Mesenchymal stem cell of adipose (primary cell): ENCODE measurements around a stretch of chr13.

- CAGE, long polyA plus RNA, result no peak
Observed at GRCh38 chr13:64075175-64076336, 242.7 kb upstream of the ENSG00000285566 start.

- CAGE, long polyA plus RNA, result no peak
Observed at GRCh38 chr13:64078640-64078934, 245.7 kb upstream of the ENSG00000285566 start.

GRCh38 chr13:66622385-66623034 is 607.6 kb downstream of the PCDH9 start:
- CAGE, long polyA plus RNA, result no peak

GRCh38 chr13:66665908-66666474 is 564.1 kb downstream of the PCDH9 start:
- CAGE, long polyA plus RNA, result no peak

- CAGE, long polyA plus RNA, result no peak
Observed at GRCh38 chr13:66825009-66825340, 405.2 kb downstream of the PCDH9 start.

GRCh38 chr13:69221481-69222058 is 886.7 kb downstream of the KLHL1 start:
- CAGE, long polyA plus RNA, result no peak

DNA sequence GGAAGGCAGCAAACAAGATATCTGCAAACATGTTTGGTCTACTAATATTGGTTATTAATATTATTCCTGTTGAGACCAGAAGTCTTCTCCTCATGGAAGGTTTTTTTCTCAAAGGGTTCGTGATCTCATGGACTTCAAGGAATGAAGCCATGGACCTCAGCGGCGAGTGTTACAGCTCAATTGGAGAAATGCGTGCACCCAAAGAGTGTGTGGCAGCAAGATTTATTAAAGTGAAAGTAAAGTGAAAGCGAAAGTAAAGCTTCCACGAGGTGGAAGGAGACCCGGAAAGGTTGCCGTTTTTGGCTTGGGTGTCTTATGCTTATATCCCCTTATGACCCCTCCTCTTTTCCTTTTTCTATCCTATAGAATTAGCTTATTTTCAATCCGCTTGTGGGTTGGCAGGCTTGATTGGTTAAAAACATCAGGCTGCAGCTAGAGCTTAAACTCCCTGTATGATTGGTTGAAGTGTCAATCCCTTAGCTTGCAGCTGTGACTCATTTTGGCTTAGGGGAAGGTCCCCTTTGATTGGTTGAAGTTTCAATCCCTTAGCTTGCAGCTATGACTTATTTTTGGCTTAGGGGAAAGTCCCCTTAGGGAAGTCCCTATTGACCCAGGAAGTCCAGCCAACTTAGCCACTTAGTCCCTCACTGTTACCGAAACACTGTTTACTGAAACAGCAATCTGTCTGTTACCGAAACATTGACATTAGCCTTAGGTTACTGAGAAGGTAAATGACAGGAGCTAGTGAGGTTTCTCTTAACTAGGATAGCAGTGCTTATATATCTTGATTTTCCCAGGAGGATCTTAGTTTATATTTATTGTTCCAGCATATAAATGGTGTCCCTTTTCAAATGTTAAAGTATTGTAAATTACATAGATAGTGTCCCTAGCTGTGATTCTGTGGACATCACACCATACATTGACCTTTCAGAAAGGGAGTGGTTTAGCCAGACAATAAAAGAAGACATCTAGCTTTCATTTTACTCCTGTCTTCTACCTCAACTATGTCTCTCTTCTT is 575.9 kb downstream of the DACH1 start:
- CAGE, long polyA plus RNA, result no peak

DNA sequence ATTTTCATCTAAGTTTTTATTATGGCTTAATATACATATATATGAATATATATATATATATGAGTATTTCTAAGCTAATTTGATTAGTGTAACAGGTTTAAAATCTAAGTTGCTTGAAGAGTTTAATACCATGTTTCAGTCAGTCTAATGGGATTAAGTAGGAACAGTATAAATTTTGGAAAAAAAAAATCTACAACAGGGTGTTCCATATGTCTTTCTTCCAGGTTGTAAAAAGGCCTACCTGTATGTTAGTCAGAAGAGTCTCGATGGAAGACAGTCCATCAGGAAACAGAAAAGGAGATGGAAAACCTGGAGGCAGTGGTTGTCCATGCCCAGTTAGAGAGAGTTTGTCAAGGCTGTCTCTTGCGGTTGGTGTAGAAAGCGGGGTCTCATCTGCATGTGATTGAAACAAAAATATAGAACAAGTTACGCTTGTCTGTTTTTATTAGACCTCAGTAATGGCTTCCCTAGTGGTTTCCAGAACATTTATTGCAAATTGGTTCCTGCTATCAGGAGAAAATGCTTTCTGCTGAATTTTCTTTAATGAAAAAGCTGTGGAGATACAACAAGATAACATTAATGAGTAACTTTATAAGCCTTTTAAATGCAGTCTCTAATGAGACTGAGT is 378.1 kb downstream of the DACH1 start:
- CAGE, long polyA plus RNA, result no peak

DNA sequence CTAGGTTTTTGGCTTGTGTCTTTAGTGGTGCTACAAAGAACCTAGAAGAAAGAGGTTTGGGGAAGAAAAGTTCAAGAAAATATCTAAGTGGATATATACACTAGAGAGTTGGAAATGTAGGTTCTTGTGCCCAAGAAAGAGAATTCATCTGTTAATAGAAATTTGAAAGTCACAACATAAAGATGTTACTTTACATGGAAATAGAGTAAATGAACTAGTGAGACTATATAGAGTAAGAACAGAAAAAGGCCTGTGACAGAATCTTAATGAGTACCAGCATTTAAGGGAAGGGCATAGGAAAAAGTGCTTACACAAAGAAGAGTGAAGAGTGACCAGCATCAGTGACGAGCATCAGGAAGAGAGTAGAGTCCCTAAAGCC is 78.8 kb upstream of the KLF5 start:
- CAGE, long polyA plus RNA, result no peak

DNA sequence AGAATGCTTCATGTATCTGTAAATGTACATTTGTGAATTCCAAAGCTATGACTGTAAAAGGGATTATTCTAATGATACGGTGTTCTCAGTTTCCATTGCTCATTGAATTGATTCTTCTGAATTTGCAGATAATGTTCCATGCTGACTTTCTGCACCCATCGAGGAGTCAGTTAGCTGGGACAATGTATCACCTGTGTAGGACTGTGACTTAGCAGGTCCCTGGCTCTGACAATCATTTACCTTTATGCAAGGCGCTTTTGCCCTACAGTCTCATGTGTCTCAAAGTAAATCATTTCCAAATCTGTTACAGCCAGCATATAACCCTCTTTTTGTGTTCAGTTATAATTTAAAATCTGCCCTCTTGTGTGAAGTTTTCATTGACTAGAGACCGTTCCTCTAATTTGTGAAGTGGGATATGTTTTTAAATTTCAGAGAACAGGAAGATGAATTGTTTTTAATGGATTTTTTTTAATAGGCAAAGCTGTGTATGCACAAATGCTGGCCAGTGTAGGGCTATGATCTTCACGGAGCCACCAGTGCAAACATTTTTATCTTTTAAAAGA is 267.1 kb downstream of the KLF5 start:
- CAGE, long polyA plus RNA, result no peak

DNA sequence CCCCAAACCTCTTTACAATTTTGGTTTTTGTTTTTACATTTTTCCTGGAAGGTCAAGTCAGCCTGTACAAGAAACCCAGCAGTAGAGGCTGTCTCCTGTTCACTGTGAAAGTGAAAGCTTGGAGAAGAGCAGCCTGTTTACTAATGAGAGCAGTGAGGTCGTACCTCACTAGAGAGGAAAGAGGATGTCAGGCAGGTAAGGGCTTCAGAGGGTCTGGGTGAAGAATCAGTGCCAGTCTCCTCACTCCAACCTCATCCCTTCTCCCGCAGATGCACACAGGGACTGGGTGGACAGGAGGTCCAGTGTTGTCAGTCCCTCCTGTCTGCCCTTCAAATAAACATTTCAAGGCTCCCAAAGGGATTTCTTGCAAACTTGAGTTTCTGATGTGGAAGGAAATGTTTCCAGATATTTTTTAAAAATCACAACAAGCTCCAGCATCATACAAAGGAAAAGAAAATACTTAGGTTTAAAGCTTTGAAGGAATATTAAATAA is 462.5 kb downstream of the KLF5 start:
- CAGE, long polyA plus RNA, result no peak

GRCh38 chr13:73821363-73822014 is 762.7 kb downstream of the KLF5 start:
- CAGE, long polyA plus RNA, result no peak

DNA sequence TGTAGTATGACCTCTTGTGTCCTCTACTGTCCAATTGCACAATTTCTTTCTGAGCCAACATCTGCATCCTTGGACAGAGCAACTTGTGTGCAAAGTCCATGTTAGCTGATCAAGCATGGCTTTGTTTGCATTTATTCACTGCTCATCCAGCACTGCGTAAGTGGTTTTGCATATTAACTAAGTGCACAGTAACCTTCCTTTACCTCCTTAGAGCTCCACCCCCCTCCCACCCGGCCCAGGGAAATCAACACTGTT is 1194.3 kb downstream of the TBC1D4 start:
- CAGE, long polyA plus RNA, result no peak

- CAGE, long polyA plus RNA, result no peak
Observed at GRCh38 chr13:74289974-74290988, 1191.7 kb downstream of the TBC1D4 start.

- CAGE, long polyA plus RNA, result no peak
Observed at GRCh38 chr13:75299362-75299794, 182.6 kb downstream of the TBC1D4 start.

DNA sequence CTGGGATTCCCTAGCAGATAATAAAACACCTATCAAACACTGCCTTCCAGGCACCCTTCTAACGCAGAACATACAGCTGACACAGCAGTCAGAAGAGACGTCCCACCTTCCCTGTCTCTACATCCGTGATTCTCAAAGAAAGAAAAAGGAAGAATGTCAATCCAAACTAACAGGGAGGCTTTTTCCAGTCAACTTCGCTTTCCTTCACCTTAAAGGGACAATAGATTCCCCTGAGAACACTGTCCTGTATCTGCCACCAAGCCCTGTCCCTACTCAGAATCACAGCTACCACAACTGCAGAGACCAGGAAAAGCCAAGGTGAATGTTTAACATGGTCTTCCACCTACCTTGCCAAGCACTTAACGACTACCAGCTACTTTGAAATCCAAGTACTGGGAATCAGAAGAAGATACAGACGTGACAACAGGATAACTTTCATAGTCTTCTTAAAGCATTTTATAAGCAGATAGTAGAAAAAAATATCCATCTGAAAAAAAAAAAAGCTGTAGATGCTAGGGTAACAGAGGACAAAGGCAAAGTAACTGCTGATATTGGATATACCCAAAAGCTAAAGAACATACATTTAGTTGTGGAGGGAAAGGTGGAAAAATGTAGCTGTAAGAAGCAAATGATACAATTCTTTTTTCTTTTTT is 38.4 kb downstream of the TBC1D4 start:
- CAGE, long polyA plus RNA, result no peak

- CAGE, long polyA plus RNA, result no peak
Observed at GRCh38 chr13:75635186-75636071, 701 bp upstream of the LMO7 start.

- CAGE, long polyA plus RNA, result no peak
Observed at GRCh38 chr13:75762376-75763105, 126.4 kb downstream of the LMO7 start.

- CAGE, long polyA plus RNA, result no peak
Observed at GRCh38 chr13:75796700-75796965, 160.5 kb downstream of the LMO7 start.

GRCh38 chr13:76824155-76824492 is 62.1 kb downstream of the KCTD12 start:
- CAGE, long polyA plus RNA, result no peak